A375 (cell line): ENCODE measurements around a stretch of chr2.

DNA sequence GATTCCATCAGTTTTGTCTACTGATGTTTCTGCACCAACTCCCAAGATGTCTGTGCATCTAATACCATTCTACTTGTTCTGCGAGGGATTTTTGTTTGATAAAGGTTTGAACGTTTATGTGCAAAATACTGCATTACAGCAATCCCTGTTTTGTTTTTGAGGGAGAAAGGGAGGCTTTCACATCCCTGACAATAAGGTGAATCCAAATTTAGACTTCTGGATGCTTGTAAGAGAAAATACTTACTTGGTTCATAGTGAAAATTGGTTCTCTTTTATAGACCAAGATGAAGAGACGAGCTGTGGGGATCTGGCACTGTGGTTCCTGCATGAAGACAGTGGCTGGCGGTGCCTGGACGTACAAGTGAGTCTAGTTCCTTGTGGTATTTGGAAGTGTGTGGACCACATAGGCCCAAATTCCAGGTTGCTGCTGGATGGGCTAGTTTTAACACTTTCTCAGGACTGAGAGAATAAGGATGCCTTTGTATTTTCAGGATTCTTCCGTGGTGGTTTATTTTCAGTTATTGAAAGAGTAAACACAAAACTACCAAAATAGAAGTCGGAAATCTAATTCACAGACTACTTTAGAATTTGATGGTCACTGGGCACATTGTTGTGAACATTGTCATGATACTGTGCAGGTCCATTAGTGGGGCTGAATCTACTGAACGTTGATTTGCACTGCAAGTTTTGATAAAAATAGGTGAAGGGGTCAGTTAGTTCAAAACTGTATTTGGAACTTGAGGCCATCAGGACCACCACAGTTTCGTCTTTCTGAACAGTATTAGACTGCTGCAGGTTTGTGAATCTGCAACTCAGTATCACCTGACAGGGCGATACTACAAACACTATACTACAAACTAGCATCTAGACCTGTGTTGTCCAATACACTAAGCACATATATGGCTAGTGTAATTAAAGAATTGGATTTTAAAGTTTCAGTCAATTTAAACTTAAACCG is 1.3 kb downstream of the RPL37A start:
- RAMPAGE, long total RNA, result no peak

DNA sequence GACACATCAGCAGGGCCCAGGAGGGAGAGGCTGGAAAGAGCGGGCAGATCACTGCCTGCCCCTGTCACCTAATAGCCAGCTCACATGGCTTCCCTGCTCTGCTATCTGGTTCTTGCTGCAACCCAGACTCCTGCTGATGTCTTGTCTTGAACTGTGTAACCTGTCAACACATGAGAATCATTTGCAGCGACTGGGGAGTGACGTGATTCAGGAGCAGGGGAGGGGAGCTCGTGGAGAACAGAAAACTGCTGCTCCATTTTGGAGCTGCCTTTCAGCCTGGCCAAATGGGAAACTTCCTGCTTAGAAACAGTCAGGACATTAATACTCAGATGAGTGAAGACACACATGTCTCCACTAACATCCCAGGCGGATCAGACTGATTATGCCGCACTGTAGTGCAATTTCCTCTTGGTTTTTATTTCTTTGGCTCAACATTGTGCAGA is 38.1 kb downstream of the RPL37A start:
- RAMPAGE, long total RNA, result no peak

- RAMPAGE, long total RNA, result no peak
These were observed 828 bp upstream of the IGFBP2 start for GRCh38 chr2:216632228-216632955.

DNA sequence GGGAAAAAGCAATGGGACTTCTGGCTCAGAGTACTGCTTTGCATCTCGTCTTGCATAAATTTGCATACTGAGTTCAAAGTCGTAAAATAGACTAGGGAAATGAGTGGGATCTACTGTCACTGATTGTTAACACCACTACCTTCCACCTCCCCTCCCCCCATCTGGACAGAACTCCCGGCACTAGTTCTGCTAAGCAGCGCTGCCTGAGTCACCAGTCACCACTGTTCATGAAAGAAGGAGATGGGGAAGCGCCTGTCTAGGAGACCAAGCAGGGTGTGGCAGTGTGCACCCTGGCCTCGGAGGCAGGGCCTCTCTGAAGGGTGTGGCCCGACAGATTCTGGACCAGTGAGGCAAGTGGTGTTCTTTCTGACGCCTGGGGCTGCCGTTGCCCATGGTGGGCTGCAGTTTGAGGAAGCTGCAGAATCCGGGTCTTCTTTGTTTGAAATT is 3.9 kb downstream of the IGFBP2 start:
- RAMPAGE, long total RNA, result no peak

- RAMPAGE, long total RNA, result no peak
These were observed 17.7 kb downstream of the IGFBP2 start for GRCh38 chr2:216650569-216651574.

DNA sequence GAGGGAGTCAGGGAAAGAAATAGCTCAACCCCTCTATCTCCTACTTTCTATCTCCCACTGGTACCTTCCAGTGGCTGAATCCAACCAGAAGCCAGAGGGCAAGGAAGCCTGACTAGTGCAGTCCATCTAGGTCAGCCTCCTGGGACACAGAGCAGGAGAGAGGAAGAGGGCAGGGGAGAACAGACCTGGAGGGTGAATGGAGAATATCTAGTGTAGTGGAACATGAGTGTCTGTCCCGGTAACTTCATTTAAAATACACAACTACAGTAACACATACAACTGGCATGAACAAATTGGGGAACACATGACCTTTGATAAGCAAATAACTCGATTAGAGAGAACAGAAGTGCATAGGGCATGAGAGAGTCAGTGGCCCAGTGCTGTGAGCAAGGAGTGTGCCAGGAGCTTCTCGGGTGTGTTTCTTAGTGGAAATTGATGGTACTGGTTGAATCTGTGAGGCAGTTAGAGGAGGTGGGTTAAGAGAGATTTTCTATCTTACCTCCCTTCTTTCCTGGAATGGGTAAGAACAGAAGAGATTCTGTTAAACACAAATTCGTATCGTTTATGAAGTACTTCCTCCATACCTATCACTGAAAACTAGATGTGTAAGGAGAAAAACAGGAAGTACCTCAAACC is 40.8 kb downstream of the TNP1 start:
- RAMPAGE, long total RNA, result no peak

GRCh38 chr2:217247372-217248007 is 387.6 kb upstream of the TNP1 start:
- RAMPAGE, long total RNA, result no peak

- RAMPAGE, long total RNA, result no peak
These were observed 523.6 kb upstream of the TNP1 start for GRCh38 chr2:217383299-217383973.

DNA sequence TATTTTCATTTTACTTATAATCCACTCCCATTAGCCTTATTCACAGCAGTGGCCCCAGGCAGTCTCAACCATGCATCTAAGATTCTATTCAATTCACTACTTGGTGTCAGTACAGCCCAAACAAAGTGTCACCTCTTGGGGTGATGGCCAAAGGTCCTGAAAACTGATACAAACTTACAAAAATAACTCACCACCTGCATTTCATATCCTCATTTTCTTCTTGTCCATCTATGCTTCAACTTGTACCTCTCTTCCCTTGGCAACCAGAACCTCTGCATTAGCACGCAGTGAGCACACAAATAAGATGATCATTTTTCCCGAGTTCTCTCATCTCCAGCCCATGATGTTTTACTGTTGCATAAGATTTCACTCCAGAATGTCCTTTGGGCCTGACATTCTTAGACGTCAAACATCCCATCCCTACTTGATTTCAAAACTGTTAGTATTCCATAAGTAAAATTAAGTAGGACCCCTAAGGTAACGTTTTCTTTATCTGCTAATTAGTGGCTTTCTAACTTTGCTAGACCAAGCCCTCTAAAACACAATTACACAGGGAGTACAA is 559.3 kb upstream of the TNP1 start:
- RAMPAGE, long total RNA, result no peak

- RAMPAGE, long total RNA, result no peak
These were observed 370.7 kb downstream of the TNS1 start for GRCh38 chr2:217631980-217632569.

- RAMPAGE, long total RNA, result no peak
These were observed 201.6 kb downstream of the TNS1 start for GRCh38 chr2:217801035-217801672.

- RAMPAGE, long total RNA, result no peak
These were observed 199.3 kb downstream of the TNS1 start for GRCh38 chr2:217803605-217803870.

DNA sequence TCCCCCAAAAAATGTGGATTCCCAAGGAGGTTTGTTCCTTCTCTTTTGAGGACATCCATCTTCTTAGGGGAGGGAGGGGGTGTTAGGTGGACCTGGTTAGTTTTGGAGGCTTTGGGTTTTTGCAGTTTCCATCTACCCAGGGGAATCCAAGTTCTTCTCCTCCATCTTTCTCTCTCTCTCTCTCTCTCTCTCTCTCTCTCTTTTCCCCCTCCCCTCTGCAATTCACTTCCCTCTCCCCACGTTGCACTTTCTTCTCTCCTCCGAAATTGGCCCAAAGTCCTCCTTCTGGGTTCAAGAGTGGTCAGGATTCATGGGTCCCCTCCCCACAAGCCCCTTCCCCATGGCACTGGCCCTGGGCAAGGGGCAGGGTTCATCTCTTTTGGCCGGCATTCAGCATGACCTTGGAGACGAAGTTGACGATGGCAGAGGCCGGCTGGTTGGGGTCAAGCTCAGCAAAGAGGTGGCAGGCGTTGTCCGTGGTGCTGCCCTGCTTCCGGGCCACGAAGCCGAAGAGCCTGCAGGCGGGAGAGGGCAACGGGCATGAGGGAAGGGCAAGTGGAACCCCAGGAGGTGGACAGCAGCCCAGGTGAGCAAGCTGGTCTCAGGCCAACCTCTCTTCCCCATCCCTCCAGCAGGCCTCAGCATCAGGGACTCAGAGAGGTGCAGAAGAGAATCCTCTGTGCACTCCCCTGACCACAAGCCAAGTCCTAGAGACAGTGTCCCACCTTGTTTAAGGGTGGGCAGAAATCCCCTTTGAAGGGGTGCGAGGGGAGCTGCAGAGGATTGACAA is 198.5 kb downstream of the TNS1 start:
- RAMPAGE, long total RNA, result no peak

DNA sequence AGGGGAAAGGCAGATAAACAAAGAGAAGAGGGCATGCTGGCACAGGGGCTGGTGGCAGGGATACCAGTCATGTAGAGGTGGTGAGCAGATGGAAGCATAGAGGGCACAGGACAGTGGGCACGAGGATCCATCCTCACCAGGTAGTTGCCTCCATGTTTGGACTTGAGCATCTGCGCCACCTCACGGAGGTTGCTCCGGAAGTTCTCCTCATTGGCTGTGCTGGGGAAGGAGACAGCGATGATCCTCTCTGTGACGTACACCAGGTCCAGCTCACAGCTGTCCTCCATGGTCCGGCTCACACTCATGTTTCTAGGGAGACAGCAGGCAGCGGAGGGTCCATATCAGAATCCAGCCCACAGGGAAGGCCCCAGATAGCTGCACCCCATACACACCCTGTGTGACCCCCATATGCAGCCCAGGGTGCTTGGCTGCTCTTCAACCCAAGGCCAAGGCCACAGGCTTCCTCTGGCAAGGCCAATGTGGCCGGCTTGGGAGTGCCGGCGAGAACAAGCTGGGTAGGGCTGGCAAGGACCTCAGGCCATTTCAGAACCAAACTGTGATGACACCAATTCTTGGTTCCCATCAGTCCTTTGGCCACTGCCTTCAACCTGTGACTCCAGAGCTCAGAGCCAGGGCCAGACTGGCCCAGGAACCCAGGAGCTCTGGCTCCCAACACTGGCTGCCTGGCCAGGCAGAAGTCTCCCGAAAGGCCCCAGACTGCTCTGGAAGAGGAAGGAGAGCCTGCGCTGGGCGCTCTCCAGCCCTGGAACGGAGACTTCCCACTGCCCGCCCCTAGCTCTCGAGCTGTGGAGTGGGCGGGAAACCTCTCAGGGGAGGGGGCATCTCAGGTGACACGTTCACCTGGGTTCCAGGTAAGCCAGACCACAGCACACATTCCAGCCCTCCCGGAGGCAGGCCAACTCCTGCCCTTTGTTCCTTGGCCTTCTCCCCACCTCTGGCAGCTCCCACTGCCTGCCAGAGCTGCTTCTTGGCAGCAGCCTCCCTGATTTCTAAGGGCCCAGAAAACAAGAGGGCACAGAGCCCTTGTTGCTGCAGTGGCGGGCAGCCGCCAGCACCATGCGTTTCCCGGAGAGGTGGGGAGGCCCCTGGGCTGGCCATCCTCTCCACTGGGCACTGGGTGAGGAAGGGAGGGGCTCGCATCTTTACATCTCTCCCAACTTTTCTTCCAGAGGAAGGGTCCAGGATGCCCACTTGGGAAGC is 104.7 kb downstream of the TNS1 start:
- RAMPAGE, long total RNA, result no peak

DNA sequence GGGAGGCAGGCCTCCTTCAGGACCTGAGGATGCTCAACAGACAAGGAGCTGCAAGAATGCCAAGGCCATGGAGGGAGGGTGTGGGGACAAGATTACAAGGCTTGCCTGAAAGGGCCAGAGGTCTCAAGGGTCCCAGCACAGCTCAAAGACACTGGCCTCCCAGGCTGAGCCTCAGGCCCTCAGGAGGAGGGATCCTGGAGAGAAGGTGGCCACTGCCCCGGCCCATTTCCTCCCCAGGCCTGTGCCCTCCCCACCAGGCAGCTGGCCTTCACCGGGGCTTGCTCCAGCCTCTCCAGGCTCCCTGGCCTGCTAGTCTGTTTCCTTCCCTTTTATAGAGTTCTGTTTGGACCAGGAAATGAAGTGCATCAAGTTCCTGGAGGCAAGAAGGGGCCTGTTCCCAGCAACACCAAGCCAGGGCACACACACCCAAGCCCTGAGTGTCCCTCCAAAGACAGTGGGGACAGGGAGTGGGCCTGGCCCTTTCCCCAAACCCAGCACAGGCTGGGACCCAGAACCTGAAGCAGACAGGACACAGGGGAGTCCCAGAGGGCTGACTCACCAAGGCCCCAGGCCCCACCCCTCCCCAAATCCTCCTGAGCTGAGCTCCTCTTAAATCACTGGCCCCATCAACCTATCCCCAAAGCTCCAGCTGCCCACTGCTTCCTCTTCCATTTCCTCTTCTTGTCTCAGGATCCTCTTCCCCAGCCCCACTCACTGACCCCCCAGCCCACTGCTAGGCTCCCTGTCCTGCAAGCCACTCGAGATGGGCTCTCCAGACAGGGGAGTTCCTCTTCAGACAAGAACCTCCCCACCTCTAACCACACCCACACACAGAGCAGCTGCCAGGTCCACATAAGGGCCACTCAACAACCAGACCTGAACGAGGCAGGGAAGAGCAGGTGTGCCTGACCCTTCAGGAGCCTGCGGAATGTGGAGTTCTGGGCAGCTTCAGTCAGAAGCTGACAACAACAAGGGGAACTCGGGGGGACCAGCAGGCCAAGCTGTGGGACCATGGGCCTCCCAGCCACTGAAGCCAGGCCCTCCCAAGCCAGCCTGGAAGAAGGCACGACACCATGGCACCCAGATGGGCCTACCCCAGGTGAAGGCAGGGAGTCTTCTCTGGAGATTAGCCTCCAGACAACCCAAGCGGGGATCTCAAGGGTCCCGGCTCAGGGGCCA is 74.3 kb downstream of the TNS1 start:
- RAMPAGE, long total RNA, result no peak

DNA sequence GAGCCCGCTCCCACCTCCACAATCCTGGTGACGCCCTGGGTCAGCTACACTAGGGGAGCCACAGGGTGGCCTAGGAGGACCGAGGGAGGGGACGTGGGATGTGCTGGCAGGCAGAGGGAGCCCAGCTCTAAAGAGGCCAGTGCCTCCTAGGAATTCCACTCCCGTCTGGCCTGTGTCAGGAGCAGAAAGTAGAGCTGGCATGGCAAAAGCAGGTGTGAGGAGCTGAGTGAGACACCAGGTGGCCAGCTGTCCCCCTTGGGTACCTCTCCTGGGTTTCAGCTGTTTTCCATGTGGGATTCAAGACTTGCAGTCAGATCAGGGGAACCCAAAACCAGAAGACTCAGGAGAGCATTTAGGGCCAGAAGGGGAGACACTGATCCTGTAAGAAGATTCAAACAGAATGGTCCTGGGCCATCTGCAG is 49.1 kb downstream of the TNS1 start:
- RAMPAGE, long total RNA, result no peak

- RAMPAGE, long total RNA, result no peak
These were observed 19.4 kb downstream of the TNS1 start for GRCh38 chr2:217983333-217983942.

- RAMPAGE, long total RNA, result no peak
These were observed 4.0 kb upstream of the RUFY4 start for GRCh38 chr2:218064939-218065507.

DNA sequence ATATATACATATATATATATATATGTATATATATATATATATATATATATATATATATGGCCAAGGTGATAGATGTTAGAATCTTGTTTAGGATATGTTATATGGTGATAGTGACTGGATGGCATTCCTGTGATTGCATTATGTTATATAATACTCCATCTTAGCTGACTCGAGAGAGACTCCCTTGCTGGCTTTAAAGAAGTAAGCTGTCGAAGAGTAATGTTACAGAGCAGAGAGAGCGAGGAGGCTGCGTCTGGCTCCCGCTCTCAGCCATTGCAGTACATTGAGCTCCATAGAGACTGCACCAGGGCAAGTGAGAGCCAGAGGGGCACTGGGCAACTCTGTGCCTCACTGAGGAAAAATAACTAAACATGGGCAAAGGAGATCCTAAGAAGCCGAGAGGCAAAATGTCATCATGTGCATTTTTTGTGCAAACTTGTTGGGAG is 16.9 kb upstream of the ARPC2 start:
- RAMPAGE, long total RNA, result no peak

DNA sequence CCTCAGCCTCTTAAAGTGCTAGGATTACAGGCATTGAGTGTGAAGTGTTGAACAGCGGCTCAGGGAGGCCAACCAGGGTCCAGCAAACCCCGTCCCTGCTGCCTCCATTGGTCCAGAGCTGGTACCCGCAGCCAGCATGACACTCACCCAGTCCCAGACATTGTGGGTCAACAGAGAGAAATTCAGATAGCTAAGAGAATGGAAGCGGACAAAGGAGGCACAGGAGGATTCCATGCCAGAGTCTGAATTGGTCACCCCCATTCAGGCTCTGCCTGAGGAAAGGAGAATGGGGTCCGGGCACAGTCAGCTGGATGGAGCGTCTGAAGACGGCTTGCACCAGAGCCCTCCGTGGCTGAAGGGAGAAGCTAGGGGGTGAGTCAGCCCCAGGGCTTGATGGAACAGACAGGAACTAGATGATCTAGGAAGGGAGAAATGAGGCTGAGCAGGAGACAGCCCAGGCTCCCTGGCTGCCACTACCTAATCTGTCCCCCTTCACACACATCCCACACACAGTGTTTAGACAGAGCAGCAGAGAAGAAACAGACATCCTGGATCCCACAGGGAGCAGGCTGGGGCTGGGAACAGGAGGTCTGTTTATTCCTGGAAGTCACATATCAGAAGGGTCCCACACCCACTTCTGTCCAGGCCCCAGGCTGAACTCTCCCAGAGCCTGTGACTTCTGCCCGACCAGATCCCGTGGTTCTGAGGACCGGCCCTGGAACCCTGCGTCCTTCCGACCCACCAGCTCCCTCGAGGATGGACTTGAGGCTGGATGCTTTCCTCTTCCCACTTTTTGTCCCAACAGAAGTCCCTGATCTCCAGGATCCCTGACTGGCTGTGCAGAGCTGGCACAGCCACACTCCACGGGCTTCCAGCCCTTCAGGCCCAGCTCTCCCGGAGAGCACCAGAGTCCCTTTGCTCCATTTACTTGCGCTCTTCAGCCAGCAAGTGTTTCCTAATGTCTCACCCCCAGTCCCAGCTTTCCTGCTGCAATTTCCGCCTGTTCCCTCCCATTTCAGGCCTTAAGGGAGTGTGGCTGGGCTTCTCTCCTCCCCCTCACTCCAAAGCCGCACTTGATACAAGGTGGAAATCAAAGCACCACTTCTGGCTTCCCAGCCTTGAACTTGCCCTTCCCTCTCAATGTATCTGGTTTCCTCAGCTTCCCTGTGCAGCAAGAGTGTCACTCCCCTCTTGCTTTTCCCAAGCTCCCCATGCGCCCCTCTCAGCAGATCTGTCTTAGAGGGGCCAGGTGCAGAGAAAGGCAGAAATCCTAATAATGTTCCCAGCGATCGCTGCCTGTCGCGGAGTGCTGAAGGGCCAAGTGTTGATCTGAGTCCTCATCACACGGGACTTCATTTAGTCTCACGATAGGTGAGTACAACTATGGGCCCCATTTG is 1.5 kb upstream of the GPBAR1 start:
- RAMPAGE, long total RNA, result no peak